SK-MEL-5 (cell line): ENCODE results near the genes PTBP3 and RNF183.

DNA sequence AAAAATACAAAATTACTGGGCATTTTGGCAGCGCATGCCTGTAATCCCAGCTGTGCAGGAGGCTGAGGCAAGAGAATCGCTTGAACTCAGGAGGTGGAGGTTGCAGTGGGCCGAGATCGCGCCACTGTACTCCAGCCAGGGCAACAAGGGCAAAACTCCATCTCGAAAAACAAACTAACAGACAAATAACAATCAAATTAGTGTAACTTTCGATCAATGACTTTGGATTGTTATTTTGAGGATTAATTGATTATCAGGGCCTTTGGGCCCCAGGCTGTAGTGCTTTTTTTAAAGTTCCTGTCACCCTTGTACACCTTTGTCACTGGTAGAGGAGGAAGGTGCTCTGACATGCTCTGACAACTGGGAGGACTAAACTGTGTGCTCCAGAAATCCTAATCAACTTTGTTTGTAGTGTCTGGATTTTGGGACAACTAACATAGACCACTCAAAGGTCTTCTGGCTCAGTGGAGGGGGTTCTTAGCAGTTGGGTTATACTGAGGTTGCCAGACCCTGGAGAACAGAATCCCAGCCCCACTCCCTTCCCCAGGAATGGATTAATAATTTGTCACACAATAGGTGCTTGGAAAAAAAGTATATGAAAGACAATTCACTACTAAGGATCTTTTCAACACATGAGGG, 1.8 kb downstream of the TXN start:
RAMPAGE:
- cytosol, long total RNA: no peak
- long total RNA: no peak
- nucleus, long total RNA: no peak

GRCh38 chr9:110255794-110256176, 522 bp downstream of the TXN start:
RAMPAGE:
- cytosol, long total RNA: no peak
- long total RNA: no peak
- nucleus, long total RNA: no peak

RAMPAGE:
- cytosol, long total RNA: no peak
- long total RNA: no peak
- nucleus, long total RNA: no peak
These were observed 11.9 kb downstream of the LPAR1 start for GRCh38 chr9:111026197-111026895.

GRCh38 chr9:111036866-111037165, 1.5 kb downstream of the LPAR1 start:
RAMPAGE:
- cytosol, long total RNA: no peak
- long total RNA: no peak
- nucleus, long total RNA: no peak

GRCh38 chr9:111662900-111663753, 1.7 kb downstream of the GNG10 start:
RAMPAGE:
- cytosol, long total RNA: no peak
- long total RNA: no peak
- nucleus, long total RNA: no peak

DNA sequence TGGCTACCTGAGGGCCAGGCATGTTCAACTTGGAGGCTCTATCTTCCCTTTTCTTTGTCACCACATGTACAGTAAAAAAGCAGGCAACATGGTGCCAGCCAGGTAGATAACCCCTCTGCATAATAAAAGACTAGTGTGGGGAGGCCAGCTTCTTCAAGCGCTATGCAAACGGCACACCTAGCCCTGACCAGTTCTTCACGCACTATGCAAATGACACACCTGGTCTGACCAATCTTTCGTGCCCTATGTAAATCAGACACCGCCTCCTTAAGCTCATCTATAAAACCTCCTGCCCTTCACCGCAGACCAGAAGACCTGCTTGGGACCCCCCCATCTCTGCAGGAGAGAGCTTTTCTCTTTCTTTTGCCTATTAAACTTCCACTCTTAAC, 28.2 kb upstream of the UGCG start:
RAMPAGE:
- cytosol, long total RNA: no peak
- long total RNA: no peak
- nucleus, long total RNA: no peak

GRCh38 chr9:111896914-111897341, 314 bp downstream of the UGCG start:
RAMPAGE:
- cytosol, long total RNA: start-site peak on the plus strand at chr9:111897121-111897176, 768 and 692 reads in 2 replicates
- long total RNA: start-site peak on the plus strand at chr9:111897129-111897176, 844 and 716 reads in 2 replicates
- nucleus, long total RNA: no peak

DNA sequence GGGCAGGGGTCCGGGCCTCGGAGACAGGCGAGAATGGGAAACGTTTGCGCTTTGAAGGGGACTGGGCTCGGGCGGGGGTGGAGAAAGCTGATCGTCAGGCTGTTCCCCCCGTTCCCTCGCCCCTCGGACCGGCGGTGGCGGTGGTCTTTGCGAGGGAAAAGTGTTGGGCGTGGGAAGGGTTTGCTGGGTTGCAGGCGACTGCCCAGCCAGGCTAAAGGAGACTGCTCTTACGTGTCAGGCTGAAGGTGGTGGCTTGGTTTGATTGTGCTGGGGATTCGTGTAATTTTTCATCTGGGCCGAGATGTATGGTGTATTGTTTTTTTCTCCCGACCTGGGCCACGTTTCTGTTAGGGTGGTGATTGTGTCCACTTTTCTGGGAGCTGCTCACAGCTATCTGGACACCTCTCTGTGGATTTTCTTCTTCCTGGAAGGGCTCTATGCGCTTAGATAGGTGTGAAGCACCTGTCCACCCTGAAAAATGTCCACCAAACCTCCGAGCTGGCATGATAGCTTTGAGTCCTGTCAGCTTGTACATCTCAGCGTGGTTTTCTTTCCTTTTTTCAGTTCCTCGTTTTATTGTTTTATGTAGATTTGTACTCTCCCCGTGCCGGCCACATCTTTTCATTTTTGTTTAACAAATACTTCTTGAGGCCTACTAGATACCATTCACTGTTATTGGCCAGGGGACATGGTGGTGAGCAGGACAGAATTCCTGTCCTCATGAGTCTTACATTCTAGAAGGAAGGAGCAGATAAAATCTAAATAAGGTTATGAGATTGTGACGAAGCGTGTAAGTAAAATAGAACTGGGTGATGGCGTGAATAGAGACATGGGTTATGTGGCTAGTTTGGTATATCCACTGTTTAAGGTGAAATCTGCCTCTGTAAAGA, 973 bp downstream of the UGCG start:
RAMPAGE:
- cytosol, long total RNA: no peak
- long total RNA: no peak
- nucleus, long total RNA: no peak

RAMPAGE:
- cytosol, long total RNA: no peak
- long total RNA: no peak
- nucleus, long total RNA: no peak
These were observed 19.2 kb downstream of the SUSD1 start for GRCh38 chr9:112155840-112156336.

DNA sequence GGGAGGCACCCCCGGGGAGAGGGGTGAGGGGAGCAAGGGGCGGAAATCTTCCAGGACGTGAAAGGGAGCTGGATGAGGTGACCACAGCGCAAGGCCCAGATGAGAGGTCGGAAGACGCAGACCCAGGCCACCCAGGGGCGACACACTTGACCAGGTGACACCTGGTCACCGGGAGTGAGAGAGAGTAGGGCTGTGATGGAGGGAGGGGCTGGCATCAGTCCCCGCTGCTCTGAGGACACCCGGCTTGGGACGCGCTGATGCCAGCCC, 433 bp upstream of the SUSD1 start:
RAMPAGE:
- cytosol, long total RNA: no peak
- long total RNA: no peak
- nucleus, long total RNA: no peak

RAMPAGE:
- cytosol, long total RNA: no peak
- long total RNA: no peak
- nucleus, long total RNA: no peak
These were observed 4.6 kb upstream of the SUSD1 start for GRCh38 chr9:112179795-112180094.

GRCh38 chr9:112333215-112334315, at the start of gene PTBP3:
PTBP3 (minus strand) TSS chr9:112333619.
RAMPAGE:
- cytosol, long total RNA: start-site peak on the minus strand at chr9:112333506-112333625, 429 and 434 reads in 2 replicates
- long total RNA: start-site peak on the minus strand at chr9:112333541-112333625, 258 and 141 reads in 2 replicates
- nucleus, long total RNA: start-site peak on the minus strand at chr9:112333507-112333638, 194 and 58 reads in 2 replicates

RAMPAGE:
- cytosol, long total RNA: no peak
- long total RNA: no peak
- nucleus, long total RNA: no peak
These were observed 87.5 kb downstream of the KIAA1958 start for GRCh38 chr9:112573834-112574856.

GRCh38 chr9:112659145-112659761, 58.7 kb downstream of the INIP start:
RAMPAGE:
- cytosol, long total RNA: no peak
- long total RNA: no peak
- nucleus, long total RNA: no peak

DNA sequence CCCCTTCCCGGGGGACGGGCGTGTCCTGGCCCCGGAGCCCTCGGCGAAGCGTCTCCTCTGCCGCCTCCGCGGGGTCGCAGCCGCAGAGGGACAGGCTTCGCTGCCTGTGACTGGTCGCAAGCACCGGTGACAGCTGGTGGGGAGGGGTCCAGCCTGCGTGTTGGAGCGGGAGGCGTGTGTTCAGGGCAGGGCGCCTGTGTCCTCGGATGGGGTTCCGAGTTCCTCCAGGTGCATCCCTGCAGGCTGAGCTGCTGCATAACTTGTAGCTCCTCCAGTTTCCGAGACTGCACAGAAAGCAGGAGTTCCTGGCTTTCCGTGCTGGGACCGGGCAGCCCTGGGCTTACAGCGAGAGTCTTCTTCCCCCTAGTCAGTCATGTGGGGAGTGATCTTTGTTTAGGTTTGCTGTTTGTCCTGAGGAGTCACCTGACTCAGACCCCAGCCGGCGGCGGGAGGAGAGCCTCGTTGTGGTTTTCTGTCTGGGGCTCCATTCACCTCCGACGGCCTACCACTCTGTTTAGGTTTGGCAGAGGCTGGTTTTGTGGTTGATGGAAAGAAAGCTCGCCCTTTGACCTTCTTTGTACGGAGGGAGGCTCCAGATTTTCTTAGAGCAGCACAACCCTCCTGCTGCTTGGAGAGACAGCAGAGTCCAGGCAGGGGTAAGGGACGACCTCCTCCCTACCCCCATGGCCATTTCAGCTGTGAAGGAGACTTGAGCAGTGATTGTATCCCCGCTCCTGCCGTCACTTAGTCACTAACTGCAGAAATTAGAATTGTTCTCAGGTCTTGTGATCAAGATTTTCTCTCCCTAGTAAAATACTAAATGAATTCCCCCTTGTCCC, 920 bp downstream of the SNX30 start:
RAMPAGE:
- cytosol, long total RNA: no peak
- long total RNA: no peak
- nucleus, long total RNA: no peak

GRCh38 chr9:113166410-113166940, 15.7 kb downstream of the SLC31A2 start:
RAMPAGE:
- cytosol, long total RNA: no peak
- long total RNA: no peak
- nucleus, long total RNA: no peak

GRCh38 chr9:113302667-113303833, at the start of gene RNF183:
RNF183 (minus strand) TSS chr9:113303376.
RAMPAGE:
- cytosol, long total RNA: no peak
- long total RNA: no peak
- nucleus, long total RNA: no peak

RAMPAGE:
- cytosol, long total RNA: no peak
- long total RNA: no peak
- nucleus, long total RNA: no peak
These were observed 1.3 kb downstream of the HDHD3 start for GRCh38 chr9:113375294-113376029.

DNA sequence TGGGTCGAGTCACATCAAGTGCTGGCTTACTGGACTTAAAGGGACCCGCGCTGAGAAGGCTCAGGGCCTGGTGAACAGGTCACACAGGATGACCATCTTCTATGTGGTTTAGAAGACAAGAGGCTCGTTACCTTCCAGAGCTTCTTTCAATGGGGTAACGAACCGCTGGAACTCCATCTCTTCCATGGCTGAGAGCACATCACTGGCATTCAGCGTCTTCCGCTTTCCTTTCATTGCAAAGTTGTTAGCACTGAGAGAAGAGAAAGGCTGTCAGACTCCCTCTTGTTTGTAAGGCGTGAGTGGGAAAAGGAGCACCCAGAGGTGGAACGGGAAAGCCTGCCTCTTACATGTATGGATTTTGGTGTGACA, 1.0 kb downstream of the POLE3 start:
RAMPAGE:
- cytosol, long total RNA: no peak
- long total RNA: no peak
- nucleus, long total RNA: no peak

GRCh38 chr9:113519743-113520143, 56.2 kb downstream of the RGS3 start:
RAMPAGE:
- cytosol, long total RNA: no peak
- long total RNA: no peak
- nucleus, long total RNA: no peak